Bronchial lymph node (tissue), 1 donor: ENCODE measurements around a stretch of chr1.

- PRO-cap: no peak
Measured at GRCh38 chr1:8626360-8626959, 191.0 kb downstream of the RERE start.

- PRO-cap: no peak
Measured at GRCh38 chr1:8663032-8663799, 154.2 kb downstream of the RERE start.

- PRO-cap: bidirectional peak, plus-strand start at chr1:8664263, minus-strand start at chr1:8664153
Measured at GRCh38 chr1:8663800-8664594, 153.4 kb downstream of the RERE start.

- PRO-cap: no peak
Measured at GRCh38 chr1:8783686-8784610, 33.5 kb downstream of the RERE start.

DNA sequence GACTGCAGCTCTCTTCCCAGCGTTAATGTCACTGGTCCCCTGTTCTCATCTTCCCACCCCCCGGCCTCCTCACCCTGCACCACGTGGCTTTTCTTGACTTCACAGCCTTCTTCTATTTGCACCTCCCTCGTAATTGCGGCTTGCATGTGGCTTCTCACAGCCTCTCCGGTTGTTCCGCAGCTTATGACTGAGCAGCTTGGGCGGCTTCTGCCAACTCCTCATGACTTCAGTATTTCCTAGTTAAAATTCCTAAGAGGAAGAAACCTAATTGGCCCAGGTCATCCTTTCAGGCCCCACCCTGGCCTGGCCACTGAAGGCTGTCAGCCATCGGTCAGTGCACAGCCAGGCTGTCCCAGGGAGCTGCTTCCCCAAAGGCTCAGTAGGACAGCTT, 8.5 kb upstream of the RERE start:
- PRO-cap: bidirectional peak, plus-strand start at position 337 of the sequence, minus-strand start at position 220 of the sequence

- PRO-cap: no peak
Measured at GRCh38 chr1:8870259-8870671, 8.2 kb downstream of the ENO1 start.

DNA sequence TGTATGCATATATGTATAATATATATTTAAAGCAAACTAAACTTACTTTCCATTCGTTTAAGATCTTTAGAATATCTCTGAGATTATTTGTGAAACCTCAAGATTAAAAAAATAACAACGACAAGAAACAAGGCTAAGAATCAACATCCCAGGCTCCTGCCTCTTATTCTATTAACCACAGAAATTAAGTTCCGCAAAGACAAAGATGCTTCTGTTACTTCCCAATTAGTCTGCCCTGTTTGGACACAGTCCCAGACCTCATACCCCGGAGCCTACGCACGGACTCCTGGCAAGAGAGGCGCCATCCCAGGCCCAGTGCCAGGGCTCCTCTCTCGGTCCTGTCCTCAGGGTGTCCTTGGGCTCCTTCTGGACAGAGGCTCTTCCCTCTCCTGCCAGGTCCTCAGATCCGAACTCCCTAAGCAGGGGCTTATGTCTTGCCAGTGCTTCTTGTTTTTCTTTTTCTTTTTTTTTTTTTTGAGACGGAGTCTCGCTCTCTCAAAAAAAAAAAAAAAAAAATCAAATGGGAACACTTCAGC, 11.4 kb upstream of the ENO1 start:
- PRO-cap: unidirectional peak, minus-strand start at position 402 of the sequence

GRCh38 chr1:8903884-8904395, 25.5 kb upstream of the ENO1 start:
- PRO-cap: no peak

DNA sequence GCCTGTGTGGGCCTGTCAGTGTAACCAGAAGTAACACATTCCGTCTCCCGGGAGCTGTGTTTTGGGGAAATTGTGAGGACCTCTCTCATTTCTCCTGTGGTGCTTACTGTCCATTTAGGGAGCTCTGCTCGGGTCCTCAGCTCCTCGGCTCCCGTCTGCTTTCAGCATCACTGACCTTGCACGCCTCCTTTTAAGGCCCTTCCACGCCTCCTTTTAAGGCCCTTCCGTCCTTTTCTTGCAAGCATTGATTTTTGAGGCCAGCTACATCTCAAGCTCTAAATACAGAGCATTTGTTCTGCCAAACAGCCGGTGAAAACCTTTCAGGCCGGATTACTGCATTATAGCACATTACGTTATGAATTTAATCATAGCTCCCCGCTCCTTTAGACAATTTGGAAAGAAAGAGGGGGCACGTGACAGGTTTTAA, 9.8 kb downstream of the CA6 start:
- PRO-cap: no peak

GRCh38 chr1:9071545-9072054, 2.2 kb upstream of the SLC2A5 start:
- PRO-cap: no peak

DNA sequence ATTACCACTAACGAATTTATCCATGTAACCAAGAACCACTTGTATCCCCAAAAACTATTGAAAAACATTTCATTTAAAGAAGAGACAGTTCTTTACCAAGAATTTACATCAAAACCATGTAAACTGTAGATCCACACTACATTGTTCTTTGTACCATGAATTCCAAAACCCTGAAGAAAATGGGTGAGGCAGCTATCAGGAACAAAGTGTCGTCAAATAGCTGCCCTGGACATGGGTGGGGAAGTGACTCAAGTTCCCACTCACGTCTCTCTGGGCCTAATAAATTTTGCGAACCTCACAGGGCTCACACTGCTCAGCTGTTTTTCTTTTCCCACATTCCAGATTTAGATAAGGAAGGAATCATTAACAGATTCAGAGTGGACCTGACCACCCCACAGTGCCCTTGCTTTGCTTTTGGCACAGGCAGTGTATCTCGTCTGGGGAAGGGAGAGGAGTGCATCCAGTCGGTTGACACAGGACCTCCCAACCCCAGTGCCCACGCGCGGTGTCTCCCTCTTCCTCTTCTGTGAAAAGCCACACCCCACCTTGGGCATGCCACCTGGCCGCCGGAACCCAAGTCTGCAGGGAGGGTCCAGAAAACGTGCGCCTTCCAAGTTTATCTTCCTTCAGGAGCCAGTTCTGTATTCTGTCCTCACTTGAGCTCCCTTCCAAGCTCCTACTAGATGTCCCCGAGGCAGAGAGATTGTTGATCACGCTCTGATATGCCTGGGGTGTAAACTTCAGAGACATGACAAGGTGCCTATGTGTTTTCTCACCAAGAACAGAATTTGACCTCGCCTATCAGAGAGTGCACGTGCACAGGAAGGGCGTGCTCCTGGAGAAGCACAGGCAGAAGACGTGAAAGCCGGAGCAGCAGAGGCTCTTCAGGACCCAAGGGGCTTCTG, 9.4 kb upstream of the SLC2A5 start:
- PRO-cap: unidirectional peak, plus-strand start at position 852 of the sequence

GRCh38 chr1:9152549-9152967, 23.7 kb upstream of the GPR157 start:
- PRO-cap: no peak

DNA sequence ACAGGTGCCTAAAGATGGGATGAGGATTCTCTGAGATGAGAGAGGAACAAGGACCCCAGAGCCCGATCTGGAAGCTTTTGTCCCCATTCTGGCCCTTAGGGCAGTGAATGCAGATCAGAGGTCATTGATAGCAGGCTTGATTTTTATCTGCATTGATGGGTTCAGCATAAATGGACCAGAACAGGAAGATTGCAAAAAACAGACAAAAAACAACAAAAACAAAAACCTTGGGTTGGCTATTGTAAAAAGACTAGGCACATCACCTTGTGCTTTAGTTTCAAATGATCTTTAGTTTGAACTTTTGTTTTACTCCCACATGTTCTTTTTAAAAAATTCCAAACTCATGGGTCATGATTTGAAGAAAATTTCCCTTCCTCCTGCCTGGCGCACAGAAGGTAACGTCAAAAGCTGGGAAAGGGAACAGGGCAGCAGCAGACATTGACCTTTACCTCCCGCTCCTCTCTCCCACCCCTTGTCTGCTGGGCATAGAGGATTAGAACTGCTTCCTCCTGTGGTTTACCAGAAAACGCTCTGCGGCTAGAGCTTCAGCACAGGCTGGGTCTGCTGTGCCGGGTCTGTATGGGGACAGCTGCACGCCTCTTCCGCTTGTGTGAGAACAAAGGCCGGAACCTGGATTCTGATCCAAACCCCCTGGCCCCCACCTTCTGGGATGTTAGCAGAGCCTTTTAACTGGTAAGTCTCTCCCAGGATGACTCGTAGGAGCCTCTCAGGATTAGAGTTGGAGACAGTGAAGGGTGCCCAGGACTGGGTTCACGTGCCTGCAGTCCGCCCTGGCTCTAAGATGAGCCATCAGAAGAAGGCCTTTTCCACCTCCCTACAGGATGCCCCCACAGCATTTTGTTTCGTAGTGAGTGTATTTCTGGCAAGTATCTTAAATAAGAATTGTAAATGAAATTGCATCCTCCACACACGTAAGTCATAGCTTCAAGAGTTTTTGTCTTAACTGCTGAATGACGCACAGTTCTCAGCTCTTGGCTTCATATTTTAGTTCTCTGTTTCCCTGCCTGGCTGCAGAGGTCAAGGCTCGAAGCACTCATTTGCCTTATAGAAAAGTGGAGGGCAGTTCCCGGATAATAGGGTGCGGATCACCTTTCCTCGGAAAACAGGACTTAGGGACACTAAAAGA, 5.1 kb downstream of the H6PD start:
- PRO-cap: unidirectional peak, plus-strand start at position 404 of the sequence; bidirectional peak, plus-strand start at position 548 of the sequence, minus-strand start at position 533 of the sequence

DNA sequence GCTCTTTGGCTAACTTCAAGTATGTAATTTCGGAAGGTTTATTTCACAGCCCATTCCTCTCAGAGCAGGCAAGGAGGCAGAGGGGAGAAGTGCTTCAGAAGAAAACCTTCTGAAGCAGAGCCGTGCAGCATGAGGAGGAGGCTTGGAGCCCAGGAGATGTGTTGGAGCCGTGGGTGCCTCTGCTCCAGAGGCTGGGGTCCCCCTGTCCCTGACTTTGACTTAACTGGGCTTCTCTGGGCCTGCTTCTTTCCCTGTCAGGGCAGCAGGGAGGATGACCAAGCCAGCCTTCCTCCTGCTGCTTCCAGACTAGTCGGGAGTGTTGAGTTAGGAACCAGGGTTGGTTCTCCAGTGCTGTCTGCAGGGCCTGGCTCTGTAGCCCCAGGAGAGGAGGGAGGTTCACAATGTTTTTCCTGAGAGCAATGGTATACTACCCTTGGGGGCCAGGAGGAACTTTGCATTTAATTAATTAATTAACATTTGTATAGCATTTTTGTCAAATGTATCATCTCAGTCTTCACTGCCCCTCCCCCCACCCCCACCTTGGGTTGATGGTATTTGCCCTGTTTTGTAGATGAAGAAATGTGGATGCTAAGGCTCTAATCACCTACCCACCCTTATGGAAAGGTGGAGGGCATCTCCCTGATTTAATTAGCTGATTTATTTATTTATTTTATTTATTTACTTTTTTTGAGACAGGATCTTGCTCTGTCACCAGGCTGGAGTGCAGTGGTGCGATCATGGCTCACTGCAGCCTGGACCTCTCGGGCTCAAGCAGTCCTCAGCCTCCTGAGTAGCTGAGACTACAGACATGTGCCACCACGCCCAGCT, 6.4 kb downstream of the H6PD start:
- PRO-cap: no peak

- PRO-cap: no peak
Measured at GRCh38 chr1:9251320-9252217, 17.0 kb downstream of the H6PD start.

- PRO-cap: no peak
Measured at GRCh38 chr1:9266070-9267046, 26.3 kb upstream of the SPSB1 start.

- PRO-cap: no peak
Measured at GRCh38 chr1:9275367-9276174, 17.1 kb upstream of the SPSB1 start.

DNA sequence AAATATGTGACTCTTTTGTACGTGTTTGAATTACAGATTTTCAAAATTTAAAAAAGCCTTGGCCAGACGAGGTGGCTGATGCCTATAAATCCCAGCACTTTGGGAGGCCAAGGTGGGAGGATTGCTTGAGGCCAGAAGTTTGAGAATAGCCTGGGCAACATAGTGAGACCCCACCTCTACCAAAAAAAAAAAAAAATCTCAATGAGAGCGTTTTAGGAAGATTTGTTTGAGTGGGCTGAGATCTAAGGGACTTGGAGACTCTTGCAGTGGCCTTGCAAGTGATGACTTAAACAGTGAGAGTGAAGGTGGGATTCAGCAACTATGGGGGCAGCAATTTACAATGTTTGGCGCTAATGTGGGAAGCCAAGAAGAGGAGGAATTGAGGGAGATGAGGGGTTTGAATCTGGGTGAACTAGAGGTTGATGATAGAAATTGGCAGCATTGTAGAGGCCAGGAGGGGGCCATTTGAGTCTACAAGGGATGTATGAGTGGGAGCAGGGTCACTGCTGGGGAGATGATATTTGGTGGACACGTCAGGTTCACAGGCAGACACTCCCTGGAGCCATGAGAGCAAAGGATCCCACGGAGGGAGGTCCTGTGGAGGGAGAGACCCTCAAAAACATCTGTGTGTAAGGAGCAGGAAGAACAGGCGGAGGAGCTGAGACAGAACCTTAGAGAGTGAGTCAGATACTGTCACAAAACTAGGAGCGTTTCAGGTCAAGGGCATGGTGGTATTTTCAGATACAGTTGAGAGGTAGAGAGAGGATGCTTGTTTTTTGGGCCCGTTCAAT, 39.5 kb downstream of the SPSB1 start:
- PRO-cap: no peak

DNA sequence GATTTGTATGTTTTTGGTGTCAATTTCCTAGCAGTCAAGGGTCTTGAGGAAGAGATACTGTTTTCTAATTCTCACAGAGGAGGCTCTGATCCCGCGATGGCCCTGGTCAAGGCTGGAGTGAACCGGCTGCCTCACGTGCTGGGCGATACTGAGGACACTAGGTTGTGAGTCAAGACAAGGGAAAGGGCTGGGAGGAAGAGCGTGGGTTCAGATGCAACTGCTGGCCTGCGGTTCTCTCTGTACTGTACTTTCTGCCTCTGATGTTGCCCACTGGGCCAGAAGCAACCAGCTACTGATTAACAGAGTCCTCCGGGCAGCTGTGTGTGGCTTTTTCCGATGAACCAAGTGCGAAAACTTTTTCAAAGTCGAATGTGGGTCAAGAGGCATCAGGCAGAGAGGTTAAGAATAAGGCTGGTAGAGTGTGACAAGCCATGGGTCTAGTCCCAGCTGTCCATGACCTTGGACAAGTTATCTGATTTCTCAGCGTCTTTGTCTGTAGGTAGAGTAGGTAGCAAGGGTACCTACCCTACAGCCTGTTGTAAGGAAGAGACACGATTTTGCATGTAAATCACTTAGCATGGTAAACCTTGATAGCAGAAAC, 38.1 kb upstream of the SLC25A33 start:
- PRO-cap: no peak

DNA sequence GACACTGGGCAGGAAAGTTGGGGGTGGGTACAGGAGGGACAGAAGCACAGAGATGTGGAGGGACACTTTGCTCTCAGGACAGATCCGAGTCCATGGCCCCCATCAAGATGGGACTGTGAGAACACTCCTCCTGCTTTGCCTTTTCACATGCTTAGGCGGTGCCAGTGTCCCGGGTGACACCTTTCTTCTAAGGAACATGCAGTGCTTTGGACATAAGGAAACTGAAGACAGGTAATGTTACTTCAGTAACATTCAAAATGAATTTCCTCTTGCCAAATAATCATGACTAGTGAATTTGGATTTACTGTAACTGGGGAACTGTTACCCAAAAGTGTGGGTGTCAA, 16.7 kb downstream of the SLC25A33 start:
- PRO-cap: no peak